Measurements from ENCODE around the gene APOA5.

- PRO-cap, 3 experiments = no peak in any of the 3 experiments
- RAMPAGE, long total RNA, 4 experiments = no peak in any of the 4 experiments
- RRBS = no CpG with 5 or more reads among the region's 31 CpGs
Measured at GRCh38 chr11:114257435-114258647, 38.4 kb upstream of the NNMT start.

DNA sequence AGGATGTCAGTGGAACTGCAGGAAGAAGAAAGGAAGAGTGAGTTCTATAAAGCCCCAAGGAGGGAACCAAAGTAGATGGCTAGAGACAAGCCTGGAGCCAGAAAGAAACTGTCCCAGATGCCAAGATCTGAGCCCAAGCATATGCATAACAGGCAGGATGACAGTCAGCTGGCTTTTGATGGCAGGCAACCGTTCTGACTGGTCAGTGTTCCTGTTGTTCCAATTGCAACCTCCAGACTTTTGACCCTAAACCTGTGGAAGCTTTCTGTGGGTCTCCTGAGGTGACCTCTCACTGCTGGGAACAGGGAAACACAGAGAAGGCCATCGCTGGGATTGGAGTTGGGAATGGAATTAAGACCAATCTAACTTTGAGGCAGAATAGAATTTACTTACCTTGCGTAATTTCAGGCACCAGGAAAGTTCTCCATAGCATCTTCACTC lies 21.6 kb upstream of the NNMT start:
- PRO-cap, 3 experiments = no peak in any of the 3 experiments
- RAMPAGE, long total RNA, 4 experiments = no peak in any of the 4 experiments
- RRBS = no CpG with 5 or more reads among the region's 3 CpGs

- PRO-cap, 3 experiments = no peak in any of the 3 experiments
- RAMPAGE, long total RNA, 4 experiments = no peak in any of the 4 experiments
- RRBS = no CpG with 5 or more reads among the region's 7 CpGs
Measured at GRCh38 chr11:114285464-114286370, 10.5 kb upstream of the NNMT start.

DNA sequence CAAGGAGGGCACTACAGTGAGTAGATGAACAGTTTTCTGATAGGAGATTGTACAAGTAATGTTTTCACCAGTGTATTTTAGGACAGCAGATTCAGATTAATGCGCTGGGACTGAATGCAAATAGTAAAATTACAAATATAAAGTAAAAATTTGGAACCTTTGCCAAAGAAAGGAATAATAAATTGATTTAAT lies 1.1 kb downstream of the C11orf71 start:
- PRO-cap, 3 experiments = no peak in any of the 3 experiments
- RAMPAGE, long total RNA, 4 experiments = no peak in any of the 4 experiments
- RRBS = no CpG with 5 or more reads among the region's 1 CpG

GRCh38 chr11:115720387-115721023 lies 216.3 kb upstream of the CADM1 start:
- PRO-cap, 3 experiments = no peak in any of the 3 experiments
- RAMPAGE, long total RNA, 4 experiments = no peak in any of the 4 experiments
- RRBS = no CpG with 5 or more reads among the region's 8 CpGs

DNA sequence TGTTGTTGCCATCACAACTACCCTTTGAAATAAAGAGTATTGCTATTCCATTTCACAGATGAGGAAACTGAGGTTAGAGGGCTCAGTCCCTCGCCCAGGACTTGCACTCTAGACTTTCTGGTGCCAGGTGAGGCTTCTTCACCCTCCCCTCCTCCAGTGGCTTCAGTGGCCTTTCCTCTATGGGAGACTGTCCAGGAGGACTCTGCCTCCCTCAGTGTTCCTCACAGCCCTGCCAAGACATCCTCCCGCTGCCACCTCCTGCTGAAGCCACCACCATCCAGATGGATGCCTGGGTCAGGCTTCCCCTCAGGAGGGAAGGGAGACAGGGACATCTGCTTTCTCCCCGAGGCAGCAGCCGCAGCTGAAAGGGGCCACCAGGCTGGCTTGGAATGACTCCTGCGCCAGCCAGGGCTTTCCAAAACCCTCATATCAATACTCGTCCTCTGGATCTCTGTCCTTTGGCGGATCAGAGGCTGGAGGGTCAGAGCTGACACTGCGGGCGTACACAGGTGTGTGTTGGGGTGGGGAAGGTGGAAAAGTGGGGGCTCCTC lies 580.1 kb downstream of the BUD13 start:
- PRO-cap, 3 experiments = no peak in any of the 3 experiments
- RAMPAGE, long total RNA, 4 experiments = no peak in any of the 4 experiments
- RRBS = no CpG with 5 or more reads among the region's 9 CpGs

- PRO-cap, 3 experiments = no peak in any of the 3 experiments
- RAMPAGE, long total RNA, 4 experiments = no peak in any of the 4 experiments
- RRBS = no CpG with 5 or more reads among the region's 3 CpGs
Measured at GRCh38 chr11:116783510-116783843, 4.3 kb downstream of the ZPR1 start.

GRCh38 chr11:116784118-116785020 lies 3.5 kb downstream of the ZPR1 start:
- PRO-cap, 3 experiments = no peak in any of the 3 experiments
- RAMPAGE, long total RNA, 4 experiments = no peak in any of the 4 experiments
- RRBS = no CpG with 5 or more reads among the region's 8 CpGs

GRCh38 chr11:116791588-116791923 lies at the start of gene APOA5:
APOA5 (minus strand) TSS chr11:116791879.
- PRO-cap, 3 experiments = no peak in any of the 3 experiments
- RAMPAGE, long total RNA, 4 experiments = no peak in any of the 4 experiments
- RRBS = no CpG with 5 or more reads among the region's 10 CpGs

- PRO-cap, 3 experiments = no peak in any of the 3 experiments
- RAMPAGE, long total RNA, 4 experiments = no peak in any of the 4 experiments
- RRBS = no CpG with 5 or more reads among the region's 12 CpGs
Measured at GRCh38 chr11:116833795-116834483, 3.5 kb downstream of the APOA1 start.

DNA sequence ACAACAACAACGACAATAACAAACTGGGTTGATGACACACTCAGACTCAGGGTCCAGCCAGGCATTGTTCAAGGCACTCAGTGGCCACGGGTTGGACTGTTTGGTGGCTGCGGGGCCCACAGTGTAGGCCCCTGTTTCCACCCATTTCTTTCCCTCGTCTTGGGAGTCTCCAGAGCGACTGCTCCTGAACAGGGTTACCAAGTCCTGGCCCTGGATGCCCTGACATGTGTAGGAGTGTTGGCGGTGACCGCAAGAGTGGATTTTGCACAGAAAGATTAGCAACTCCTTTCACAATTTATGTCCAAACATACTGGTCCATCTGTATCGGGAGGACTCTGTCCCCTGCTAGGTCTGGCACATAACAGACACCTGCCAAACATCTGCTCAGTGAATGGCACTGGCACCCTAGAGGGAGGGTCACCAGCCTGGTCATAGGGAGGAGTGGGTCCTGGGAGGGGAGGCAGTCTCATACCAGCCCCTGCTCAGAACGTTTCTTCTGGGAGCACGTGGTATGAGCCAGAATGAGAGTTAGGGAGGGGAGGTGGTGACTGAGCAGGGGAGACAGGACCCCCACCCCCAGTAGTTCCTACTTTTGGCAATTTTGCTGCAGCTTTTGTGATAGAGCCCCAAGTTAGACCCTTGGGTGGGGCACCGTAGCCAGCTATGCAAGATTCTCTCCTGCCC lies 3.4 kb upstream of the APOA1 start:
- PRO-cap, 3 experiments = no peak in any of the 3 experiments
- RAMPAGE, long total RNA, 4 experiments = no peak in any of the 4 experiments
- RRBS = no CpG with 5 or more reads among the region's 11 CpGs

DNA sequence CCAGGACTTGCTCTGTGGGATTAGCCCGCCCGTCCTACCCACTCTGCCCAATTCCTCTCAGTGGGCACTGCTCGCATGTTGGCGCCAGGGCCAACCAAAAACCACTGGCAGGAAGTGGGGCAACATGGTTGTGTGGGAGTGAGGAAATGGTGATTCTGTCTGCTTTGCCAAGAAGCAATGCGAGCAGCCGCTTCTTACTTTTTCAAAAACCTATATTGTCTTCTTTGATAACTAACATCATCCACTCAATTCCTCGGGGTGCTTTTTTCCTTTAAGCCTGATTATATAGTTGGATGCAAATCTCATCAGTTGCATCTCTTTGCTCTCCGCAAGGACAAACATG lies 14.3 kb upstream of the APOA1 start:
- PRO-cap, 3 experiments = no peak in any of the 3 experiments
- RAMPAGE, long total RNA, 4 experiments = no peak in any of the 4 experiments
- RRBS = no CpG with 5 or more reads among the region's 8 CpGs

- PRO-cap, 3 experiments = no peak in any of the 3 experiments
- RAMPAGE, long total RNA, 4 experiments = no peak in any of the 4 experiments
- RRBS = no CpG with 5 or more reads among the region's 9 CpGs
Measured at GRCh38 chr11:116894936-116895637, 57.7 kb upstream of the APOA1 start.

DNA sequence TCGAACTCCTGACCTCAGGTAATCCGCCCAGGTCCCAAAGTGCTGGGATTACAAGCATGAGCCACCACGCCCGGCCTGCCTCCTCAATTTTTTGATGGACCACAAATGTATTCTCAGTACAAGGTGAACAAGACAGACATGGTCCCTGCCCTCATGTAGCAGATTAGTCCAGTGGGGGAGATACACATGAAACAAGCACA lies 76.9 kb upstream of the APOA1 start:
- PRO-cap, 3 experiments = no peak in any of the 3 experiments
- RAMPAGE, long total RNA, 4 experiments = no peak in any of the 4 experiments
- RRBS = no CpG with 5 or more reads among the region's 4 CpGs

DNA sequence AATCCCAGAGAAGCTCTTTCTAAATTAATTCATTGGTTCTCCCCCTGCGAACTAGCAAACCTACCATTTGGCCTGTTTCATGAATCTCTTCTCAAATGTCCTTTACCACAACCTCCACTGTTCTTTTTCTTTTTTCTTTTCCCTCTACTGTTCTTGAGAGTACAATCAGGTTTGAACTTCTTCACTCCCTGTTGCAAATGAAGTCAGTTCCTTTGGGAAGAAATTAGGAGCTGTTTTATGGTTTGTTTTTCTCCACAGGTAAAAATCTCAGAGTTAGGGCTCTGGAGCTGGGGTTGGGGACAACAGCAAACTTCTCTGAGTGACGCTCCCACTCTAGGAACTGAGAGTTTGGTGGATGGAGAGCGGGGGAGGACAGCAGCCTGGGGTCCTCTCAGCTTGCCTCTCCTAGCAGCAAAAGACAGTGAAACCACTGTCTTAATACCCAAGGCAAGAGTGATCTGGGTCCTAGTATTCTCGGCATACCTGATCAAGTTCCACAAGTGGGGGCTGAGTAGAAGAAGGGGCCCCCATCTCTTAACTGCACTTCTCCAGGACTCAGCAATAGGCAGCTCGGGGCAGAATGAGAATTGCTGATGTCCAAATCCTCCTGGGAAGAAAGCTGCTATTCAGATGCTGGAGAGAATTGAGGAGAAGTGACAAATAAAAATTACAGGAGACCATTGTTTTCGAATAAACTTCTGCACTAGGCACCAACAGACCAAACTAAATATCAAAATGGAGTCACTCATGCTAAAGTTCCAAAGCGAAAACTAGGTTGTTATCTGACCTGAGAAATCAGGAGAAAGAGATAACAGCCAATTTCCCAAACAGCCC lies 112.4 kb upstream of the APOA1 start:
- PRO-cap, 3 experiments = no peak in any of the 3 experiments
- RAMPAGE, long total RNA, 4 experiments = no peak in any of the 4 experiments
- RRBS = no CpG with 5 or more reads among the region's 7 CpGs

- PRO-cap, 3 experiments = no peak in any of the 3 experiments
- RAMPAGE, long total RNA, 4 experiments = no peak in any of the 4 experiments
- RRBS = no CpG with 5 or more reads among the region's 4 CpGs
Measured at GRCh38 chr11:116981466-116981841, 116.8 kb downstream of the SIK3 start.

DNA sequence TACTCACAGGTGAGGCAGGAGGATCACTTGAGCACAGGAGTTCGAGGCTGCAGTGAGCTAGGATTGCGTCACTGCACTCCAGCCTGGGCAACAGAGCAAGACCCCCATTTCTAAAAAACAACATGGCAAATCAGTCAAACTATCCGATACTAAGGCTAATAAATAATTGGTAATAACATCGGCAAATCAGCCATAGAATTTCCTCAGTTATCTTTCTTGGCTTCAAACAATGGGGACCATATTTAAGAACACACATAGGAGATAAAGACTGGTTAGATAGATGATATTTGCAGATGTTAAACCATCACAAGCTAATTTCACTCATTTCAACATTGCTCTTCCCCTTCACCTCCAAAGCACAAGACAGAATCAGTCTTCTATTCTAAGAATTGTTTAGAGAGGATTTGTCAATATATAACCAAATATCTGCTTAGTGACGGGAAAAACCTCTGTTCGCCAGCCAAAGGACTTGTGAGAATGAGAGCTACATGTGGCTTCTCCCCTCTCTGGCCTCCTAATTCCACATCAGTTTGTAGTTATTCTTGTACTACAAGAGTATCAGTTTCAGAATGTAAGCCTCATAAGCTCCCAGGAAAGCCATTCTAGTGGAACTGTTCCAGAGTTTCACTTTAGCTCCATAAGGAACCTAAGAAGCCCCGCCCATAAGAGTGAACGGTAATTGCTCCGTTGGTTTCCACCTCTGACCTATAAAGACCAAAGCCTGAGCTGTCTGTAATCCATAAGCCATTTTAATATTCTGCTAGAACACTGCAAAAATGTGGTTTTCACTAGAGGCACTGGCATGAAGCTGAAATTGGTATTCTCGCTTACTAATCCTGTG lies 53.2 kb downstream of the SIK3 start:
- PRO-cap, 3 experiments = no peak in any of the 3 experiments
- RAMPAGE, long total RNA, 4 experiments = no peak in any of the 4 experiments
- RRBS = no CpG with 5 or more reads among the region's 10 CpGs

DNA sequence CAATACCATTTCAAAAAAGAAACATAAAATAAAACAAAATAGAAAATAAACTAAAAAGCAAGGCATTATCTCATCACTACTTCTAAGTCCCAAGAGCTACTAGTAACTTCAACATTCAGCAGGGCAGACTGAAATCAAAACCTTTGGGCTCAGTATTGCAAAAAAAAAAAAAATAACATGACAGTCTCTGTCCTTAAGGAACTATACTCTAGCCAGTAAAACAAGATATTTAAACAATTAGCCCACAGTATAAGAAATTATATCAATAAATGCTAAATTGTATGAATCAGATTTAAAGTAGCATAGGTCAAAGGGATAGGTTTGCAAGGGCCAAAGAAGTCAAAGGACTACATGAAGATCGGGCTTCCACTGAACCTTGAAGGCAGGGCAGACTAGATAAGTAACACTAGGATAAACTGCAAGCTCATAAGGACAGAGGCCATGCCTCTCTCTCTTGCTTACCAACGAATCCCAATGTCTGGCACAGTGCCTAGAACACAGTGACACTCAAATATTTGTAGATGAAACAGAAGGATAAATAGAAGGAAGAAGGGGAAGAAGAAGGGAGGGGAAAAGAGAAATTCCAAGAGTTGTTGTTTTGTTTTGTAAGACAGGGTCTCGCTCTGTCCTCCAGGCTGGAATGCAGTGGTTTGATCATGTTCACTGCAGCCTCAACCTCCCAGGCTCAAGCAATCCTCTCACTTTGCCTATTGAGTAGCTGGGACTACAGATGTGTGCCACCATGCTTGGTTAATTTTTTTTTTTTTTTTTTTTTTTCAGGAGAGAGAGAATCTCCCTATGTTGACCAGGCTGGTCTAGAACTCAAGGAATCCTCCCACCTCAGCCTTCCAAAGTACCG lies 27.0 kb downstream of the SIK3 start:
- PRO-cap, 3 experiments = no peak in any of the 3 experiments
- RAMPAGE, long total RNA, 4 experiments = no peak in any of the 4 experiments
- RRBS = no CpG with 5 or more reads among the region's 4 CpGs

- PRO-cap, 3 experiments = peak in 3 of 3 experiments; most common plus-strand start chr11:117096743 (in 3); most common minus-strand start chr11:117096600 (in 1)
- RAMPAGE, long total RNA, 4 experiments = no peak in any of the 4 experiments
- RRBS = no CpG with 5 or more reads among the region's 6 CpGs
Measured at GRCh38 chr11:117096346-117097064, 1.7 kb downstream of the SIK3 start.

DNA sequence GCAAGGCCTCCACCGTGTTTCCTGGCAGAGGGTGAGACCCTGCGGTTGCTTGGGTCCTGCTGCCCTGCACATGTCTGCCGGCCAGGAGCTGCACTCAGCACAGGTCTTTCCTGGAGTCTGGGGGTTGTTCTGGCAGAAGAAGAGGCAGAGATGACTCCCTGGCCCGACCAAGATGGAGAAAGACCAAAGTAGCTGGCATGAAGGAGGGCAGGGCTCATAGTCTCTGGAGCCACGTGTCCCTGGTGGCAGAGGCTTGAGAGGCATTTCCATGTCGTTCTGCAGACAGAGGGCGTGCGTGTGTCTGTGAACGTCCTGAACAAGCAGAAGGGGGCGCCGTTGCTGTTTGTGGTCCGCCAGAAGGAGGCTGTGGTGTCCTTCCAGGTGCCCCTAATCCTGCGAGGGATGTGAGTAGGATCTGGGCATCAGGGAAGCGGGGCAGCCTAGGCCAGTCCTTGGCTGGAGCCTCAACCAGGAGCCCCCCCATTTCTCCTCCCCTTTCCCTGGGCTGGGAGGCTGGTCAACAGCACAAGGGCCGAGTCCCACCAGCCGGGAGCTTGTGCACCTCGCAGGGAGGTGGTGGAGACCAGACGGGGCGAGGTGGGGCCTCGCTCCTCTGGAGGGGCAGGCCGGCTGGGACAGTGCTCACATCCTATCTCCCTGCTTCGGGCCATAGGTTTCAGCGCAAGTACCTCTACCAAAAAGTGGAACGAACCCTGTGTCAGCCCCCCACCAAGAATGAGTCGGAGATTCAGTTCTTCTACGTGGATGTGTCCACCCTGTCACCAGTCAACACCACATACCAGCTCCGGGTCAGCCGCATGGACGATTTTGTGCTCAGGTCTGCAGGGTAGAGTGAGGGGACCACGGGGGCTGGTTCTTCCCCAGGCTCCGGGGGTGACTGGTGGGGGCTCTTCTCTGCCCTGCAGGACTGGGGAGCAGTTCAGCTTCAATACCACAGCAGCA lies 2.9 kb downstream of the SIDT2 start:
- PRO-cap, 3 experiments = peak in 2 of 3 experiments; most common minus-strand start position 171 of the sequence (in 1)
- RAMPAGE, long total RNA, 4 experiments = no peak in any of the 4 experiments
- RRBS = 41% methylated on average over 10 of the region's 31 CpGs

All from adrenal gland (tissue), 7 donors.